Measurements from ENCODE around the gene IRX1.

GRCh38 chr5:1481269-1481626 lies 36.0 kb upstream of the SLC6A3 start:
- RAMPAGE, long total RNA = no peak
- RRBS = 31% methylated on average over 4 of the region's 12 CpGs
PRO-cap:
- standard = no peak
- CoPRO, capped RNA only, 2 experiments = no peak in any of the 2 experiments
- CoPRO, capped and uncapped RNA, 2 experiments = no peak in any of the 2 experiments
- CoPRO, uncapped RNA only, 2 experiments = no peak in any of the 2 experiments
CAGE:
- cytosol, long polyA plus RNA = no peak
- long polyA plus RNA = no peak
- nucleolus, long total RNA = no peak
- nucleus, long polyA plus RNA = no peak

DNA sequence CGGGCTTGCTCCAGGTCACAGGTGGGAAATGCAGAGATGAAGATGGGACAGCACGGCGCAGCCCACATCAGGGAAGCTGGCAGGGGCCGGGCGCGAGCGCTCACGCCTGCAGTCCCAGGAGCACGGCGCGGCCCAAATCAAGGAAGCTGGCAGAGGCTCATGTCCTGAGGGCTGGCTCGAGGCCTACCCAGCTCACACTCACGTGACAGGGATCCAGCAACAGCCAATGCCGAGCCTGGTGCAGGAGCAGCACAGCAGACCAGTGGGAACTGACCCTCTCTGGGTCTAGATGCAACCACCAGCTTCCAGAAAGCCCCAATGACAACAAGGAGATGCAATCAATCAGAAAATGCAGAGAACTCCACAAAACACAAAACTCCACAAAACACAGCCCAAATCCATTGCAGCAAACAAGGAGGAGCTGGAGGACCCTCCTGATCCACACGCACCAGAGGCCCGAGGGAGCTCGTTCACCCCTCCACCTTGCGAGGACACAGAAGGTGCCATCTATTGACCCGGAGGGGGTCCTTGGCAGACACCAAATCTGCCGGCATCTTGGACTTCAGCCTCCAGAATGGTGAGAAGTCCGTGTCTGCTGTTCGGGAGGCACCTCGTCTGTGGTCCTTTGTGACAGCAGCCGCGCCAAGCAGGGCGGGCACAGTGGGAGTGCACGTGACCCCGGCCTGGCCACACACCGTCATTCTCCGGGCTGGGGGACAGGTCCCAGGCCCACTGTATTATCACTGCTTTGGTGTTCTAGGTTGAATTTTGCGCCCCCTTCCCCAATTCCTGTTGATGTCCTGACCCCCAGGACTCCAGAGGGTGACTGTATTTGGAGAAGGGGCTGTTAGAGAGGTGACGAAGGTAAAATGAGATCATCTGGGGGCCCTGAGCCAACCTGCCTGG lies 16.0 kb downstream of the LPCAT1 start:
- RAMPAGE, long total RNA = no peak
- RRBS = 88% methylated on average over 4 of the region's 32 CpGs
PRO-cap:
- standard = no peak
- CoPRO, capped RNA only, 2 experiments = no peak in any of the 2 experiments
- CoPRO, capped and uncapped RNA, 2 experiments = no peak in any of the 2 experiments
- CoPRO, uncapped RNA only, 2 experiments = no peak in any of the 2 experiments
CAGE:
- cytosol, long polyA plus RNA = no peak
- long polyA plus RNA = no peak
- nucleolus, long total RNA = no peak
- nucleus, long polyA plus RNA = no peak

DNA sequence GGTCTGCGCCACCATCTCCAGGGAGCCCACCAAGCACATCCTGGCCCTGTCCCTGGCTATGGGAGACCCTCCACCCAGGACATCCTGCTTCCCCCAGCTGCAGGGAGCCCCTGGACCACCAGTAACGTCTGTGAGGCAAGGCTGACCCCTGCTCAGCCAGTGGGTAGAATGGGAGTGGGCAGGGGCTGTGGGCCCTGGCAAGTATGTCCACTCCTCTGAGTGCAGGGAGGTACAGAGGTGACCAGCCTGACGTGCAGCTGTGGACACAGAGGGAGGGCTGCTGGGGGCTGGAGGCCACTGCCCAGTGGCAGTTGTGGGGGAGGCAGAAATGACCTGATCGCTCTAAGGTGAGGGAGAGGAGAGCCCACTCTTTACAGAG lies 8.0 kb downstream of the LPCAT1 start:
- RAMPAGE, long total RNA = no peak
- RRBS = no CpG with 5 or more reads among the region's 4 CpGs
PRO-cap:
- standard = no peak
- CoPRO, capped RNA only, 2 experiments = no peak in any of the 2 experiments
- CoPRO, capped and uncapped RNA, 2 experiments = no peak in any of the 2 experiments
- CoPRO, uncapped RNA only, 2 experiments = no peak in any of the 2 experiments
CAGE:
- cytosol, long polyA plus RNA = no peak
- long polyA plus RNA = no peak
- nucleolus, long total RNA = no peak
- nucleus, long polyA plus RNA = no peak

- RAMPAGE, long total RNA = no peak
- RRBS = no CpG with 5 or more reads among the region's 15 CpGs
PRO-cap:
- standard = no peak
- CoPRO, capped RNA only, 2 experiments = no peak in any of the 2 experiments
- CoPRO, capped and uncapped RNA, 2 experiments = no peak in any of the 2 experiments
- CoPRO, uncapped RNA only, 2 experiments = no peak in any of the 2 experiments
CAGE:
- cytosol, long polyA plus RNA = no peak
- long polyA plus RNA = no peak
- nucleolus, long total RNA = no peak
- nucleus, long polyA plus RNA = no peak
Measured at GRCh38 chr5:1567989-1568699, 44.4 kb upstream of the LPCAT1 start.

DNA sequence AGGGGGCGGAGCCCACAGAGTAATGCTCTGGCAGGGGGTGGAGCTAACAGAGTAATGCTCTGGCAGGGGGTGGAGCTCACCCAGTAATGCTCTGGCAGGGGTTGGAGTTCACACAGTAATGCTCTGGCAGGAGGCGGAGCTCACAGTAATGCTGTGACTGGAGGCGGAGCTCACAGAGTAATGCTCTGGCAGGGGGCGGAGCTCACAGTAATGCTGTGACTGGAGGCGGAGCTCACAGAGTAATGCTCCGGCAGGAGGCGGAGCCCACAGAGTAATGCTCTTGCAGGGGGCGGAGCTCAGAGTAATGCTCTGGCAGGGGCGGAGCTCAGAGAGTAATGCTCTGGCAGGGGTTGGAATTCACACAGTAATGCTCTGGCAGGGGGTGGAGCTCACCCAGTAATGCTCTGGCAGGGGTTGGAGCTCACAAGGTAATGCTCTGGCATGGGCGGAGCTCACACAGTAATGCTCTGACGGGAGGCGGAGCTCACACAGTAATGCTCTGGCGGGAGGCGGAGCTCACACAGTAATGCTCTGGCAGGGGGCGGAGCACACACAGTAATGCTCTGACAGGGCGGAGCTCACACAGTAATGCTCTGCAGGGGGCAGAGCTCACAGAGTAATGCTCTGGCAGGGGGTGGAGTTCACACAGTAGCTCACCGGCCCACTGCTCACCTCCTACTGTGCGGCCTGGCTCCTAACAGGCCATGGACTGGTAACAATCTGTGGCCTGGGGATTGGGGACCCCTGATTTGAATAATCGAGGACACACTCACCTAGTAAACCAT lies 47.1 kb upstream of the LPCAT1 start:
- RAMPAGE, long total RNA = no peak
- RRBS = no CpG with 5 or more reads among the region's 19 CpGs
PRO-cap:
- standard = no peak
- CoPRO, capped RNA only, 2 experiments = no peak in any of the 2 experiments
- CoPRO, capped and uncapped RNA, 2 experiments = no peak in any of the 2 experiments
- CoPRO, uncapped RNA only, 2 experiments = no peak in any of the 2 experiments
CAGE:
- cytosol, long polyA plus RNA = no peak
- long polyA plus RNA = no peak
- nucleolus, long total RNA = no peak
- nucleus, long polyA plus RNA = no peak

DNA sequence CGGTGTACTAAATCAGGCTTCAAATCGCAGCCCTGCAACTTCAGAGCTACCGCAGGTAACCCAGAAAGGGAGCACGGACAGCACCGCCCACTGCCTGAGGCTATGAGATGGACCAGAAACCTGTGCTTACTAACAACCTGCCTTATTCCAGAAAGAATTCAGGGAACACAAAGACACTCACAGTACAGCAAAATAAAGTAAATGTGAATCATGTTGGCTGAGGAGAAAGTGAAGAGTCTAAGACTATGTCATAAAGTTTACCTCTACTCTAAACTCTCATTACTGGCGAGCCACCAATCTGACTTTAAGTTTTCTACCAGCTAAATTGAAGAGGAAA lies 106.0 kb upstream of the LPCAT1 start:
- RAMPAGE, long total RNA = no peak
- RRBS = no CpG with 5 or more reads among the region's 6 CpGs
PRO-cap:
- standard = no peak
- CoPRO, capped RNA only, 2 experiments = no peak in any of the 2 experiments
- CoPRO, capped and uncapped RNA, 2 experiments = no peak in any of the 2 experiments
- CoPRO, uncapped RNA only, 2 experiments = no peak in any of the 2 experiments
CAGE:
- cytosol, long polyA plus RNA = no peak
- long polyA plus RNA = no peak
- nucleolus, long total RNA = no peak
- nucleus, long polyA plus RNA = no peak

GRCh38 chr5:1644888-1645479 lies 121.2 kb upstream of the LPCAT1 start:
- RAMPAGE, long total RNA = no peak
- RRBS = no CpG with 5 or more reads among the region's 42 CpGs
PRO-cap:
- standard = no peak
- CoPRO, capped RNA only, 2 experiments = no peak in any of the 2 experiments
- CoPRO, capped and uncapped RNA, 2 experiments = no peak in any of the 2 experiments
- CoPRO, uncapped RNA only, 2 experiments = no peak in any of the 2 experiments
CAGE:
- cytosol, long polyA plus RNA = no peak
- long polyA plus RNA = no peak
- nucleolus, long total RNA = no peak
- nucleus, long polyA plus RNA = no peak

- RAMPAGE, long total RNA = no peak
- RRBS = 78% methylated on average over 4 of the region's 18 CpGs
PRO-cap:
- standard = no peak
- CoPRO, capped RNA only, 2 experiments = no peak in any of the 2 experiments
- CoPRO, capped and uncapped RNA, 2 experiments = no peak in any of the 2 experiments
- CoPRO, uncapped RNA only, 2 experiments = no peak in any of the 2 experiments
CAGE:
- cytosol, long polyA plus RNA = no peak
- long polyA plus RNA = no peak
- nucleolus, long total RNA = no peak
- nucleus, long polyA plus RNA = no peak
Measured at GRCh38 chr5:1794355-1794823, 5.2 kb downstream of the MRPL36 start.

DNA sequence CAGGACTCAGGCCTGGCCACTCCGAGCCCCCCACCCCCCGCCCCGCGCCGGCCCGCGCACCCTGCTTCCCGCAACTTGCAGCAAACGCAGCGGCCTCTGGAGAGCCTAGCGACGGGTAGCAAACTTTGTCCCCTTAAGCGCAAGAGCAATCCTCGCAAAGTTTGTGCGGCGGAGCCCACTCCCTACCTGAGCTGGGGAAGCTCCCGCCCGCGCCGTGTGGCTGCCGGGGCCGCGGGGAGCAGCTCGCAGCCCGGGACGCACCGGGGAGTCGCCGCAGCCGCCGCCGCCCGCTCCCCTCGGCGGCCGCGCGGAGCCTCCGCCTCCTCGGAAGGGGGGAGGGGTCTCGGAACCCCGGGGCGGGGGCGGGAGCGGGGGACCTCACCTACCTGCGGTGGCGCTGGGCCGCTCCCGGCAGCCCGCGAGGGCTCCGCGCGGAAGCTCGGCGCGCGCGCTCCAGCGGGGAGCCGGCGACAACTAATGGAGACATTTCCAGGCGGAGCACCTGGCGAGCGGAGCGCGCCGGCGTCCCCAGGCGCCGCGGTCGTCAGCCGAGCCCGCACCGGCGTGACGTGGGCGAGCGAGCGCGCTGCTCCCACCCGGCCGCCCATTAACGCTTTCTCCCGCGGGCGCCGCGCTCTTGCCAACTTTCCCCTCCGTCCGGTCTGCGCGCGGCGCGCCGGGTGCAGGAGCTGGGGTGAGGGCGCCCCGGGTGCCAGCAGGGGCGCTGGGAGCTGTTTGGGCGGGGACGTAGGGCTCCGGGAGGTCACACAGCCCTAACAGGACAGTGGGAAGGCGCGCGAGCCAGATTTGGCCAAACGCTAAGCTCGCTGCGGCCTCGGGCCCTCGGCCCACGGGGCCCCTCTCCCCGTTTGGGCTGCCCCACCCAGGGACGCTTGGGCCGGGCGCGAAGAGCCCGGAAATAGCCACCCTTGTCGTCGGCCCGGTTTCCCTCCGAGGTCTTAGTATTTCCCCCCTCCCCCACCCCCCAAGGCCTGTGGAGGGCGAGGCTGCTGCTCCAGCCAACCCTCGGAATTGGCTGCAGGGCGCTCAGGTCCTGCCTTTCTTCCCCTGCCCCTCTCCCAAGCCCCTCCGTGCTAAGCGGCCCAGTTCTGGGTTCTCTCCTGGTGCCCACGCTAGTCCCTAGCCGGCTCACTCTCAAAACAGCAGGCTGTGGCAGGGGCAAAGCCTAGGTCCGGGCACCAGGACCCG lies 4.4 kb upstream of the IRX4 start:
- RAMPAGE, long total RNA = no peak
- RRBS = 65% methylated on average over 70 of the region's 132 CpGs
PRO-cap:
- standard = no peak
- CoPRO, capped RNA only, 2 experiments = no peak in any of the 2 experiments
- CoPRO, capped and uncapped RNA, 2 experiments = no peak in any of the 2 experiments
- CoPRO, uncapped RNA only, 2 experiments = no peak in any of the 2 experiments
CAGE:
- cytosol, long polyA plus RNA = no peak
- long polyA plus RNA = no peak
- nucleolus, long total RNA = no peak
- nucleus, long polyA plus RNA = no peak

DNA sequence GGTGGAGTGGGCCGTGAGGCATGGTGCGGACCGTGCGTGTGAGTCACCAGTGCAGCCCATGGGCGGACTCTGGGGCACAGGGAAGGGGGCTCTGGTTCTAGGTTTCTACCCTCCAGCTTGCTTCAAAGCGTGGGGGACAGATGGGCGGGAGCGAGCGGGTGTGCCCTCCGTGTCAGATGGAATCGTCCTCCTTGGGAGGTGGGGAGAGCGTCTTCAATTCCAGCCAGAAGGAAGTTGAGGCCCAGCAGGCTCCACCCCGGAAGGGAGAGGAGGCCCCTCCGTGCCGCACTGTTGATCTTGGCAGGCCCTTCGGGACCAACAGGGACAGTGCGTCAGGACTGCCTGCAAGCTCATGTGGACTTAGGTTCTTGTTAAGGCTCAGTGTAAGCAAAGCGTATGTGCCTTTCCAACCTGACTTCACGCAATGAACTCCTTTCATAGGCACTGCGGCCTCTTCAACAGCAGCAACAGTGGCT lies 6.2 kb upstream of the IRX4 start:
- RAMPAGE, long total RNA = no peak
- RRBS = no CpG with 5 or more reads among the region's 20 CpGs
PRO-cap:
- standard = no peak
- CoPRO, capped RNA only, 2 experiments = no peak in any of the 2 experiments
- CoPRO, capped and uncapped RNA, 2 experiments = no peak in any of the 2 experiments
- CoPRO, uncapped RNA only, 2 experiments = no peak in any of the 2 experiments
CAGE:
- cytosol, long polyA plus RNA = no peak
- long polyA plus RNA = no peak
- nucleolus, long total RNA = no peak
- nucleus, long polyA plus RNA = no peak

DNA sequence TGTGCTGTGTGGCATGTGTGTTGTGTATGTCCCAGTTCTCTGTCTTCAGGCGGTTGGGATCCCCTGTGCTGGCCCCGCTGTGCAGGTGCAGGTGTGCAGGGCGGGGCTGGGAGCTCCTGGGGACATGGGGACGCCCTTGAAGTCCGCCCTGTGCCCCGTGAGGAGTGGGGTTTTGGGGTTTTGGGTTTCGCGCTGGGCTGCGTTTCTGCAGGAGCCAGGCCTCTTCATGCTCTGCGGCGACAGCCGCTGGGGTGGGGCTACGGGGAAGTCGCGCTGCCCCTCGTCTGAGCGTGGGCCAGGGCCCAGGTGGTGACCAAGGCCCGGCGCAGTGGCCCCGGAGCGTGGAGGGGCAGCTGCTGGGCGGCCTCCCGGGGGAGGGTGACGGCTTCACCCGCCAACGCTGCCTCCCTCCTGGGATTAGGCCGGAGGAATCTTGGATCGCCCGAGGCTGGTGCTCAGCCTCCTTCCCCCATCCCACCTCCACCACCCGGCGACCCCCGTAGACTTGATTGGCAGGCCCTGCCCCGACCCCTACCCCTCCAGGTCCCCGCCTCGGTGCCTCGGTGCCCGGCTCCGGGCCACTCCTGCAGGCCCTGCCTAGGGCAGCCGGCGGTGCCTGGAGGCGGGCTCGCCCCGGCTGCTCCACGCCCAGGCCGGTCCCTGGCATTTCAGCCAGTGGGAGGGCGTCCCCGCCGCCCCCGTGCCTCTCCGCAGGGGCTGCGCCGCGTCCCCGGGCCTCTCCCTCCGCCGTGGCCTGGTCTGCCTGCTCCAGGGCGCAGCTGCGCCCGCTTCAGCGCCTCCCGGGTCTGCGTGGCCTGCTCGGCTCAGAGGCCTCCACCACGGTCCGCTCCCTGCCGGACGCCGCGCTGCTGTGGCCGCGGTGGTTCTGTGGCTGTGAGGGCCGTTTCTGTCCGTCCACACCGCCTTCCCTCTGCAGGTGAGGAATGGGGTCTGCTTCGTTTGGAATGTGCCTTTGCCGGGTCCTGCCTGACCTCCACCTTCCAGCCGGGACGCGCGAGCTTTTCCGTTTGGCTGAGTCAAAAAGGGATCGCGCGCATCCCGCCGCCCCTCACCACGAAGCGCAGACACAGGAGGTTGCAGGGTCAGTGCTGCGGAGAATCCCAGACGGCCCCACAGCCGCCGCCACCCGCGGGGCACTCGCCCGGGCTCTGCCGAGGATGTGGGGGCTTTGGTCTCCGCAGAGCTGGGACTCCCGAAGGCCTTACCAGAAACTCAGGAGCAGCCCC lies 48.2 kb upstream of the IRX4 start:
- RAMPAGE, long total RNA = no peak
- RRBS = 21% methylated on average over 34 of the region's 99 CpGs
PRO-cap:
- standard = no peak
- CoPRO, capped RNA only, 2 experiments = no peak in any of the 2 experiments
- CoPRO, capped and uncapped RNA, 2 experiments = no peak in any of the 2 experiments
- CoPRO, uncapped RNA only, 2 experiments = no peak in any of the 2 experiments
CAGE:
- cytosol, long polyA plus RNA = no peak
- long polyA plus RNA = no peak
- nucleolus, long total RNA = no peak
- nucleus, long polyA plus RNA = no peak

GRCh38 chr5:2268011-2268496 lies 385.3 kb upstream of the IRX4 start:
- RAMPAGE, long total RNA = no peak
- RRBS = no CpG with 5 or more reads among the region's 13 CpGs
PRO-cap:
- standard = no peak
- CoPRO, capped RNA only, 2 experiments = no peak in any of the 2 experiments
- CoPRO, capped and uncapped RNA, 2 experiments = no peak in any of the 2 experiments
- CoPRO, uncapped RNA only, 2 experiments = no peak in any of the 2 experiments
CAGE:
- cytosol, long polyA plus RNA = no peak
- long polyA plus RNA = no peak
- nucleolus, long total RNA = no peak
- nucleus, long polyA plus RNA = no peak

- RAMPAGE, long total RNA = no peak
- RRBS = 49% methylated on average over 40 of the region's 120 CpGs
PRO-cap:
- standard = no peak
- CoPRO, capped RNA only, 2 experiments = no peak in any of the 2 experiments
- CoPRO, capped and uncapped RNA, 2 experiments = no peak in any of the 2 experiments
- CoPRO, uncapped RNA only, 2 experiments = no peak in any of the 2 experiments
CAGE:
- cytosol, long polyA plus RNA = no peak
- long polyA plus RNA = no peak
- nucleolus, long total RNA = no peak
- nucleus, long polyA plus RNA = no peak
Measured at GRCh38 chr5:3595507-3596331, at the start of gene IRX1. TSS of gene IRX1 (plus strand) at chr5:3595832.

- RAMPAGE, long total RNA = no peak
- RRBS = no CpG with 5 or more reads among the region's 8 CpGs
PRO-cap:
- standard = unidirectional peak, minus-strand start at chr5:3613913
- CoPRO, capped RNA only, 2 experiments = no peak in any of the 2 experiments
- CoPRO, capped and uncapped RNA, 2 experiments = no peak in any of the 2 experiments
- CoPRO, uncapped RNA only, 2 experiments = no peak in any of the 2 experiments
CAGE:
- cytosol, long polyA plus RNA = no peak
- long polyA plus RNA = no peak
- nucleolus, long total RNA = no peak
- nucleus, long polyA plus RNA = no peak
Measured at GRCh38 chr5:3613797-3614282, 18.2 kb downstream of the IRX1 start.

DNA sequence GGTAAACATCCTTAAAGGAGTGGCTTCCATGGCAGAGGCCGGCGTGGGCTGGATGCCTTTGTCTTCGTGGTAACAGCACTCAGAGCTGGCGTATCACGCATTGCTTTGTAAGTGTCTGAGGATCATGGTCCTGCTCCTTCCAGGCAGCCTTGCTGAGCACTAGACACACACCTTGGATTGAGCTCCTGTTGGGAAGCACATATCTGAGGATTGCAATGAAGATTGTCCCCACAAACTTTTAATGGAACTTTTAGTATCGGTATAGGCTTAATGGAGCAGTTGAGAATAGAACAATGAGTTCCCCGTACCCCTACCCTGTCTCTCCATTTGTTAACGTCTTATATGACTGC lies 145.9 kb downstream of the IRX1 start:
- RAMPAGE, long total RNA = no peak
- RRBS = no CpG with 5 or more reads among the region's 8 CpGs
PRO-cap:
- standard = no peak
- CoPRO, capped RNA only, 2 experiments = no peak in any of the 2 experiments
- CoPRO, capped and uncapped RNA, 2 experiments = no peak in any of the 2 experiments
- CoPRO, uncapped RNA only, 2 experiments = no peak in any of the 2 experiments
CAGE:
- cytosol, long polyA plus RNA = no peak
- long polyA plus RNA = no peak
- nucleolus, long total RNA = no peak
- nucleus, long polyA plus RNA = no peak

DNA sequence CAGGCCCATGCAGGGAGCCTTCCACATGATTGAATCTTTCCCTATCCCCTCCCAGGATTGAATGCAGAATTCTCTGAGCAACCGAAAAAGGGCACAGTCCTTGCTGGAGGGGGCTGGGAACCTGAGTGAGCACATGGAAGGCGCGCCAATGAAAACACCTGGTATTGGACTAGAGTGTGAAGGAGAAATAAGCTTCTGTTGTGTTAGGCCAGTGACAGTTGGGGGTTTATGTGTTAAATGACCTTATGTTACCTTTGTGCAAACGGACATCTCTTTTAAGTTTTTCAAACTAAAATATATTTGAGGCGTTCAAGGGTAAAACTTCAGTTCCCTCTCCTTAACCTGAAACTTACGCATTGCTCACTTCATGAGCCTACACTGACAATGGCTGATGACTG lies 147.9 kb upstream of the ADAMTS16 start:
- RAMPAGE, long total RNA = no peak
- RRBS = no CpG with 5 or more reads among the region's 6 CpGs
PRO-cap:
- standard = no peak
- CoPRO, capped RNA only, 2 experiments = no peak in any of the 2 experiments
- CoPRO, capped and uncapped RNA, 2 experiments = no peak in any of the 2 experiments
- CoPRO, uncapped RNA only, 2 experiments = no peak in any of the 2 experiments
CAGE:
- cytosol, long polyA plus RNA = no peak
- long polyA plus RNA = no peak
- nucleolus, long total RNA = no peak
- nucleus, long polyA plus RNA = no peak

DNA sequence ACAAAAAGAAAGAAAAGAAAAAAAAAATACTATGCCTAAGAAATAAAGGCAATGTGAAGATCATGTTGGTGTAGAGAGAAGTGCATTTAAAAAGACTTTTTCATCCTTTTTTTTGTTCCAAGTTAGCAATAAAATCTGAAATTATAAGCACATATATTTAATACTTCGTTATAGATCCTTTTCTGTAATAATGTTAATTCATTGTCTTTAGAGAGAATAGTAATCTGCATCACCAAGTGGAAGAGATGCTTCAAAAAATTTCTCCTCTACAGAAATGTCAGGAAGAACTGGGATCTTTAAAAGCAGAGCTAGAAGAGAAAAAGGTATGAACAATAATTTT lies 18.4 kb downstream of the ICE1 start:
- RAMPAGE, long total RNA = no peak
- RRBS = no CpG with 5 or more reads among the region's 1 CpG
PRO-cap:
- standard = no peak
- CoPRO, capped RNA only, 2 experiments = no peak in any of the 2 experiments
- CoPRO, capped and uncapped RNA, 2 experiments = no peak in any of the 2 experiments
- CoPRO, uncapped RNA only, 2 experiments = no peak in any of the 2 experiments
CAGE:
- cytosol, long polyA plus RNA = no peak
- long polyA plus RNA = no peak
- nucleolus, long total RNA = no peak
- nucleus, long polyA plus RNA = no peak

DNA sequence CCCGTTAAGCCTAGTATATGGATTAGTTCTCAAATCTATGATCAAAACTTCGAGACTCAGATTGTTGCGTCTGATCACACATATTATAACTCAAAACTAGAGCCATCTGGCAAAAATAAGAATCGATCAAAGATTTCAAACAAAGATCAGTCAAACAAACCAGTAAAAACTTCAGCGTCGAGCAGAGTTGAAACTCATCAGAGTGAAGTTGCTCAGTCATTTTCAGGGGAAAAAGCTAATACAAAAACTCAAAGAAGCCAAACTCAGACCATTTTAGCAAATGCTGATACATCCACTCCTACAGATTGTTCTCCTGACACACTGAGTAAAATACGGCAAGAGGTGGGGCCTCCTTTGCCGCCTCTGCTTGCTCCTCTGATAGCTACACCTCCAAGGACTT lies 41.4 kb downstream of the ICE1 start:
- RAMPAGE, long total RNA = no peak
- RRBS = no CpG with 5 or more reads among the region's 8 CpGs
PRO-cap:
- standard = no peak
- CoPRO, capped RNA only, 2 experiments = no peak in any of the 2 experiments
- CoPRO, capped and uncapped RNA, 2 experiments = peak in 1 of 2 experiments; most common plus-strand start position 139 of the sequence (in 1)
- CoPRO, uncapped RNA only, 2 experiments = peak in 2 of 2 experiments; most common plus-strand start position 86 of the sequence (in 1)
CAGE:
- cytosol, long polyA plus RNA = no peak
- long polyA plus RNA = no peak
- nucleolus, long total RNA = no peak
- nucleus, long polyA plus RNA = no peak

Data from K562 (cell line).